ENCODE measurements around the gene MICAL2.

GRCh38 chr11:10209284-10209794 lies 84.7 kb downstream of the SBF2 start:
- RRBS: no CpG with 5 or more reads among the region's 5 CpGs

DNA sequence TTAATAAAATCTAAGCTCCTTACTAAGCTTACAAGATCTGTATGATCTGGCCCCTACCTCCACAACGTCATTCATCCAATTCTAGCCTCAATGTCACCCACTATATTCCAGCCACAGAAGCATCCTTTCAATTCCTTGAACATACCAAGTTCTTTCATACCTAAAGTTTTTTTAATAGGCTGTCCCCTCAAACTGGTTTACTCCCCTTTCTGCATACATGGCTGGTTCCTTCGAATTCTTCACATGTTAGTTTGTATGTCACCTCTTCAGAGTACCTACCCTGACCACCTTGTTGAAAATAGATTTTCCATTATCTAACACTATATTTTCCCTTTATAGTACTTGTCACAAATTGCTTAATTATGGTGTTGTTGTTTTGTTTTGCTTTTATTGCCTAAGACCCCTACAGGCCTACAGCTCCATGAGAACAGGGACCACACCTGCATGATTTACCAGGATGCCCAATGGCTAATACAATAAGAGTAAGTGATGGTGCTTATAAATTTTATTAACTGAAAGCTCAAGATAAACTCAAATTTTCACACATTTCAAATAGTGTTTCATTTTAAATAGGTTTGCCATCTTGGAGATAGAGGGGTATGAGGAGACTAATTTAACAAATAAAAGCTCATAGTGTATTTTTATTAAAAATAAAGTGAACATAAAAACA lies 69.4 kb downstream of the SBF2 start:
- RRBS: no CpG with 5 or more reads among the region's 2 CpGs

- RRBS: no CpG with 5 or more reads among the region's 16 CpGs
Measured at GRCh38 chr11:10288754-10289429, 5.1 kb downstream of the SBF2 start.

DNA sequence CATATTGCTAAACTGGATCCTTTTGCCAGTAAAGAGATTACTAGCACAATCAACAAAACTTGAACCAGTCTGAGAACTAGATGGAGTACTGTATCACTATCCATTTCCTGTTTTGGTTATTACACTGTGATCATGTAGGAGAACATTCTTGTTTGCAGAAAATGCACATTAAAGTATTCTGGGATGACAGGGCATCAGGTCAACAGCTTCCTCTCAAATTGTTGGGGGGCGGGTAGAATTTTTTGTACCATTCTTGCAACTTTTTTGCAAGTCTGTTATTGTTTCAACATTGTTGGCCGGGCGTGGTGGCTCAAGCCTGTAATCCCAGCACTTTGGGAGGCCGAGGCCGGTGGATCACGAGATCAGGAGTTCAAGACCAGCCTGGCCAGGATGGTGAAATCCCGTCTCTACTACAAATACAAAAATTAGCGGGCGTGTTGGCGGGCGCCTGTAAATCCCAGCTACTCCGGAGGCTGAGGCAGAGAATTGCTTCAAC lies 1.9 kb downstream of the SBF2 start:
- RRBS: no CpG with 5 or more reads among the region's 12 CpGs

GRCh38 chr11:10306182-10306933 lies 1.5 kb downstream of the ADM start:
- RRBS: under 1% methylated on average over 21 of the region's 52 CpGs

DNA sequence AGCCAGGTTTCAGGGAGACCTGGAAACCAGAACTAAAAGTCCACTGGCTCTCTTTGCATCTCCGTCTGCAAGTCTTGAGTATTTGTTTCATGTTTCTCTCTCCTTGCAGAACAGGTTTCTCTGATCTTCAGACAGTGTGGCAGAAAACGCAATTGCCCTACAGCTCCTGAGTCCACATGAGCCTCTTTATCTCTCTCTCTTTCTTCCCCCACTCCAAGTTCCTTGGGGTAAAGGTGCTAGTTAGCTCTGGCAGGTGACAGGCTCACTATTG lies 66.9 kb upstream of the AMPD3 start:
- RRBS: no CpG with 5 or more reads among the region's 2 CpGs

GRCh38 chr11:10508714-10509843 lies 31.9 kb downstream of the RNF141 start:
- RRBS: no CpG with 5 or more reads among the region's 33 CpGs

DNA sequence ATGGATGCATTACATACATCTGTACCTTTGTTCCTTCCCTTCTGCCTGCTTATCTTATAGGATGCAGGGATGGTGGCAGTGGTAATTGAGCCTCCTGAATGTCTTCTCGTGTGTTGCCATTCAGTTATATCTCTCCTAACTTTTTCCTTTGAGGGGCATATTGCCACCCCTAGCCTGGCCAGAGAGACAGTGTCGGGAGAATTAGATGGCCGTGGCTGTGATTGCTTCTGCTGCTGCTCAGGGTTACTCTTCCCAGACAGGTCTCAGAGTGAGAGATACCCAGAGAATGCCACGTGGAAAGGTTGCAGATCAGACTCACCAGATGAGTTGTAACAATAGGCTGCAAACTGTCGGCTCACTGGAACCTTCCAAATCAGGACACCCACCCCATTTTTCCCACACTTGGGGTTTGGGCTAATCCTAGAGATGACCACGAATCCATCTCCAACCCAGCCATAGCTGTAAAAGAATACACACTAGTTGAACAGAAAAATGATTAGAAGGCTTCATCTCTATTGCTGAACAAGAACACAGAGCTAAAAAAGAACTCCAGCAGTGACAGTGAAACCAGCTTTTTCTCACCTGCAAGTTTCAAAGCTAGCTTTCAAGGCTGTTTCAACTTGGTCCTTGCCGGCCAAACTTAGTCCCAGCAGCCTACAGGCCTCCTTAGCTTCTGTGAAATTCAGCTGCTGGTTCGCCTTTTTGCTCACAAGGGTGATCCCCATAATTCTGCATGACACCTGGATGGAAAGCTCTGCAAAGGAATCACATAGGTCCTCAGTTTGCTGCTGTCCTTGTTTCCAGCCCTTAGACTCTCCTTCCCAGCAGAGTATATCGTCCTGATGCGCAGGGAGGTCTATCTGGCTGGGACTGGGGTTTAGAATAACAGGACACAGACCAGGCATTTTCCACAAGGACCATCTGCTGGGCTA lies 4.6 kb downstream of the LYVE1 start:
- RRBS: no CpG with 5 or more reads among the region's 10 CpGs

DNA sequence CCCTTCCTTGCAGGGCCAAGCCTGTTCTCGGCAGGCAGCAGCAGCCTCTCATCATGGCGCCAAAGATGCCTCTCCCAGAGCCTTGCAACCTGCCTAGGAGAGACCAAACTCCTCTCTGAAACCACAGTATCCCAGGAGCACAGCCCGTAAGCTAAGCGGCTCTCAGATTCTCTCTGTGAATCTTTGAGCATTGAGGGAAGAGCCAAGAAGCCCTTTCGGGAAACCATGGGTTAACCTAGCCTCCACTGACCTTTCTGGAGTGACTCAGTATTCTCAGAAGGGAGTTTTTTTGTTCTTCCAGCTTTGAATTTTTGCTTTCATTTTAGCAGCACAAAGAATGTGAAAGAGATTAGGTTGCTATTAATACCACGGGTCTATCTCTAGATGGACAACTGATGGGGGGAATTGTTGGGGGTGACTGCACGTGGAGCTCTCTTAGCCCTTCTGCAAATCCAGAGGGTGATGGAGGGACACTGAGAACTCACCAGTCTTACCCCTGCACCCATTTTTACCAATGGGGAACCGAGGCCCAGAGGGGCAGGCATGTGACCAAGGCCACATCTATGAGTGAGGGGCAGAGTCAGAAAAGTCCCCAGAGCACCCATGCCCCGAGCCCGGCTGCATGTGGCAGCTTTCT lies 36.1 kb downstream of the IRAG1 start:
- RRBS: no CpG with 5 or more reads among the region's 10 CpGs

GRCh38 chr11:10682296-10682654 lies 11.3 kb downstream of the IRAG1 start:
- RRBS: no CpG with 5 or more reads among the region's 2 CpGs

- RRBS: no CpG with 5 or more reads among the region's 11 CpGs
Measured at GRCh38 chr11:10803688-10804897, 4.6 kb downstream of the EIF4G2 start.

DNA sequence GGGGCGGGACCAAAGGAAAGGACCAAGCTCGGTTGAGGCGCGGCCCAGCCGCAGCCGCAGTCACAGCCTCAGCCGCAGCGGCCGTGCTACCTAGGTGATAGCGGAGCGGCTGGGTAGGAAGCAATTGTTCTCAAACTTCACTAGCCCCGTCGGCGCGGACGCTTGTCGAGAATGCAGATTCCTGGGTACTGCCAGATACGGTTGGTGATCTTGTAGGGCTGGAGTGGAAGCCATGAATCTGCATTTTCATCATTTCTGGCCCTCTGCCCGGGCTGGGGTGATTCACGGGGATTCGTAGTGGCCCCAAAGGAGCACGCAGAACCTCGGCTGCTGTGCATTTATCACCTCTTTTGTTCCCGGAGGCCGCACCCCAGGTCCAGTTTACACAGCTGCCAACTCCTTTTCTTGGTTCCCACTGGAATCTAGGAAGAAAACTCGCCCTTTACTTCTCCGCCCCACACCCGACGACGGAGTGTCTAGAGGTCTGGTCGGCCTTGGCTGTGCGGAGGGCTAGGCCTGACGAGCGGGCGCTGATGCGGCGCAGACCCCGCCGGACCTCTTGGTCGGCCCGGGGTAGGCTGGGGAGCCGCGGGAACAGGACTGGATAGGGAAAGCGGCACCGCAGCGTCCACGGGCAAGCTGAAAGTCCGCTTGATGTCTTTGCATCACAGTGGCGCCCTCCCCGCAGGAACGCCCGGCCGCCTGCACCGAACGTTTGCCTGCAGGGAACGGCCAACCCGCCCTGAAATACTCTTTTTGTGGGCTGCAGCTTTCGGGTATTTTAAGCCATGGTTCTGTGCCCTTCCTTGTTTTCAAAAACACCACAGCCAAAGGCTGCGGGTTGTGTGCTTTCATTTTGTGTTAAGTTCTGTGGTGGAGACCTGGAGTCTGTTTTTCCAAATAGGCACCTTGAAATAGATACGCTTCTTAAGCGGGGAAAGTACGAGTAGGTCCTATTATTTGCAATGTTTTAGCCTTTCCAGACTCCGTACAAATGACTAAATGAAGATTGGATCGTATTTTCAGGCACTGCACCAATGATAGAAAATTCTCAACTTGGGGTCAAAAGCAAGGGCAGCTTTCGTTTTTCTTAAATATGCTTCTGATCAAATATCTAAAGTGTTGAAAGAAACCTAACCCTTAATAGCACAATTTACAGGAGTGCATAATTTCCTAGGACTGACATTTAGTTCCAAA lies 712 bp upstream of the ZBED5 start:
- RRBS: 1% methylated on average over 12 of the region's 65 CpGs

DNA sequence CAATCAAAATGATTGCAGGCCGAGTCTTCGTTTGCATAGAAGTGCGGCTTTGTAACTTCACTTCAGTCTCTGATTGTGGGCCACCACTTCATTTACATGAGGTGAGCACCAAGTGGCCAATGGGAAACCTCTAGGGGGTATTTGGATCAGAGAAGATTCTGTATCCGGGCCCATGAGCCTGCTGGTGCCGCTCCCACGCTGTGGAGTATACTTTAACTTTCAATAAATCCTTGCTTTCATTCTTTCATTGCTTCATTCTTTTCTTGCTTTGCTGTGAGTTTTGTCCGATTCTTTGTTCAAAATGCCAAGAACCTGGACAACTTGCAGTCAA lies 50.9 kb upstream of the ZBED5 start:
- RRBS: no CpG with 5 or more reads among the region's 7 CpGs

DNA sequence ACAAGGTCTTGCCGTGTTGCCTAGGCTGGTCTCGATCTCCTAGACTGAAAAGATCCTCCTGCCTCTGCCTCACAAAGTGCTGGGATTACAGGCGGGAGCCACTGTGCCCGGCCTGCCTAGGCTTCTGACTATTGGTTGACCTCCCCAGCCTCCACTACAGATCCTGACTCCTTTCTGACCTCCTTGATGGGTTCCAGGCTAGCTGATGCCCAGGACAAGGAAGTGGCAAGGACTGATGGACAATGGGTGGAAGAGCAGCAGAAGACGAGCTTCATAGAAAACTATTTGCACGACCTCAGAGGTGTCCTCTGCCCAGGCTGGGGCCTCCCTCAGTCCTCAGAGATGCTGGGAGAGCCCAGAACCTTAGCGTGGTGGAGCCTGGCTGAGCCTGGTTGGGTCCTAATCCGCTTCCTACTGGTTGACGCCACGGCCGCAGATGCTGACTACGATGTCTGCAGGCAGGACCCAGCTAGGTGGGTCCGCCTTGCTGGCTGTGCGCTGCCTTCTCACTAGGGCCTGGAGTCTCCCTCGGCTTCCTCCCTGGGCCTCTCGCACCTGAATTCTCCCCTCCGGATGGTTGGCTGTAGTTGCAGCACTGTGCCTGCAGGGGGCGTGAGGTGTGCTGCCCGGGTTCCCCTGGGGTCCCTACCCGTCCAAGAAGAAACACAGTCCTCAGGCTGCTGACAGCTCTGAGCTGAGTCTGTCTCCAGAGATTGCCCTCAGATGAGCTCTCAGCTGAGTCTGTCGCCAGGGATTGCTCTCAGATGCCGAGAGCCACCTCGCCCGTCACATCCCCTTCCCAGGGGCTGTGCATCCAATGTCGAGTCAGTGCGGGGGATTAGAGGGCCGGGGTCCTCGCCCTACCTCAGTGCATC lies 197.3 kb downstream of the CSNK2A3 start:
- RRBS: 28% methylated on average over 3 of the region's 28 CpGs

DNA sequence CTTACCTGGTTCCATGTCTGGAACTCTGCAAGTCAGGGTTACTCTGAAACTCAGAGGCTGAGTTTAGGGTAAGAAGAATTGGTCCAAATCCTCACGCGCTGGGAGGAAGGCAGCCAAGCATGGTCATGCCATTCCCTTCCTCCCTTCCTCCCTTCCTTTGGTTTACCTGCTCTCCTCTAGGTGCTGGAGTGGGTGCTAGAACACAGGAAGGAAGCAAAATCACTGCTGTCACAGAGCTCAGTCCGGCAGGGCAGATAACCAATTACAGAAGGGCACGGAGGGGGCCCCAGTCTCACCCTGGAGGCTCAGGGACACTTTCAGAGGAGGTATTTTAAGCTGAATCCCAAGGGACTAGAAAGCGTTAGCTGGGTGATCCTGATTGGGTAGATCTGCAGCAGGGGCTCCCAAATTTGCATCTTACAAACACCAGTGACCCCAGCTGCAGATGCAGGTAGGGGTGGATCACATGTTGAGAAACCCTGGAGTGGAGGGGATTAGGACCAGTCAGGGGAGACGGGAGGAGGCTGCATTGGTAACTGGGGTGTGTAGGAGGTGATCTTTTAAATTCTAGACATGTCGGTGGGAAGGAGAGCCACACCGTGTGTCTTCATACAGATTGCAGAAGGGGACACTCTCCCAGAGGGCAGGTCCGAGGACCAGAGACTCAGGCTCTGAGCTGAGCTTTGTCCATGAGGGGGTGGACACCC lies 91.5 kb downstream of the CSNK2A3 start:
- RRBS: no CpG with 5 or more reads among the region's 9 CpGs

GRCh38 chr11:11910964-11911788 lies 69.4 kb downstream of the USP47 start:
- RRBS: no CpG with 5 or more reads among the region's 3 CpGs

- RRBS: no CpG with 5 or more reads among the region's 8 CpGs
Measured at GRCh38 chr11:12095131-12095760, 15.1 kb upstream of the MICAL2 start.

- RRBS: 3% methylated on average over 44 of the region's 92 CpGs
Measured at GRCh38 chr11:12110505-12111456, at the start of gene MICAL2. TSS of gene MICAL2 (plus strand) at chr11:12110590.

DNA sequence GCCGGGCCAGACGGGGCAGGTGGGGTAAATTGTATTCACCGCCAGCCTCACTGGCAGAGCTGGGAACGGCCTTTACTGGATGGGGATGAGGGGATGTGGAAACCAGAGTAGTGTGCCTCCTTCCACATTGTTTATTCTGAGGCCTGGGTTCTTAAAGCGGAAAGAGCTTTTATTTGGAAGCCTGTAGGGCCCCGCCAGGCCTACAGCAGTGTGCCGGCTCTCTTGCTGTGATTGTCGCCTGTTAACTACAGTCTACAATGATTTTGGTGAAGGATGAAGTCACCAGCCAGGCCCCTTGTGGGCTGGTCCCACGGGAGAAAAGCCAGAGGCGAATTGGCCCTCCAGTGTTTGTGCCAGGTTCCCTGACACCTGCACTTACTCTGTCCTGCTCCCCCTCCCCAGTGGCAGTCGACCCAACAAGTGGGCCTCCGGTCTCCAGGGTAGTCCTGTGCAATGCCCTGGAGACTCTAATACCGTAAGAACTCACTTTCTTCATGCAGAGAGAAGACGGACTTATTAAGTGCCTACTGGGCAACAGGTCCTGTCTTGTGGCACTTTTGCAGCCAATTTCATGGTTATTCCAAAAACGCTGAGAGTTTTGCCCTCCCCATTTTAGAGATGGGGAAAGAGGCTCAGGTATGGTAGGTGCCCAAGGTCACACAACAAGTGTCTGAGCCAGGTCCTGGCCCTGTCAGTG lies 1.2 kb downstream of the MICAL2 start:
- RRBS: 0% methylated on average over 1 of the region's 15 CpGs

GRCh38 chr11:12225934-12226461 lies 115.6 kb downstream of the MICAL2 start:
- RRBS: no CpG with 5 or more reads among the region's 10 CpGs